Endometrial microvascular endothelial cells (primary cell): Measurements from ENCODE around the gene CTRB1.

GRCh38 chr16:74317523-74317994, 20.9 kb downstream of the PSMD7 start:
- RAMPAGE, long total RNA: no peak

- RAMPAGE, long total RNA: start-site peak on the minus strand at chr16:74368146-74368160, 79 and 85 reads in 2 replicates
These were observed 8.3 kb upstream of the NPIPB15 start for GRCh38 chr16:74367326-74368588.

DNA sequence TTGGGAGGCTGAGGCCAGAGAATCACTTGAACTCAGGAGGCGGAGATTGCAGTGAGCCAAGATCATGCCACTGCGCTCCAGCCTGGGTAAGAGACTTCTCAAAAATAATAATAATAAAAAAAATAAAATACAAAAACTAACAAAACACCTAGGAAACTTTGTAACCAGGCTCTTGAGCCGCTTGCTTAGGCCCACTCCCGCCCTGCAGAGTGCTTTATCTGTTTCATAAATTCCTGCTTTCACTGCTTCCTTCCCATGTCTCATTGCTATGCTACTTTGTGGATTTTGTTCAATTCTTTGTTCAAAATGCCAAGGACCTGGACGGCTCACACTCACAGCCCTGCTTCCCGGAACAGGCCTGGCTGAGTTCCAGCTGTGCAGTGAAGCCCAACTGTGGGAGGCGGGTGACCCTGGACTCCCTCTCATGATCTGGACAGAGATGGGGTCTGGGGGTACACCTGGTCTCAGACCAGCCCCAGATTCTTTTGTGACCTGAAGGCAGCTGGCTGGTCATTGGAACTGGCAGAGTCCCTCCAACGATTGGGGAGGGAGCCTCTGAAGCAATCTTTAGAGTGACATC, 20.3 kb downstream of the NPIPB15 start:
- RAMPAGE, long total RNA: no peak

GRCh38 chr16:74465653-74466019, 44.4 kb upstream of the CLEC18B start:
- RAMPAGE, long total RNA: no peak

GRCh38 chr16:74479972-74480638, 58.8 kb upstream of the CLEC18B start:
- RAMPAGE, long total RNA: no peak

DNA sequence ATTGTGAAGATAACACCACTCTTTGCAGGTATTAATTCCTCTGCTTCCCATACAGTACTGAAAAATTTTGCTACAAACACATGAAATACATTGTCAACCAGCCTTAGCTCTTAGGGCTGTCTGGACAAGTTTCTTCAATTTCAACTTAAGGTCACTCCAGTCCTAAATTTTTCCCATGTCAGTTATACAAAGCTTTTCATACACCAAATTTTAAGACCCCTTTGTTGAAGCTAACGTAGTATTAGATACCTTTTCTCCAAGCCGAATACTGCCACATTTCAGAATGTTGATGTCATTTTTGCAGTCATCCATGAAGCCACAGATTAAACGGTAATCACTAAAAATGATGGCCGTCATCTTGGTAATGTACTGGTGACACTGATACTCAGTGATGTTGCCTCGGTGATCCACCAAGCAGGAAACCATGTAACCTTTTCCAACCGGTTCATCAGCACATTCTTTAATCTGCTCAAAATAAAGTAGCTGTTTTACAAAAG, 82.1 kb upstream of the CLEC18B start:
- RAMPAGE, long total RNA: no peak

GRCh38 chr16:74887942-74888585, 96.9 kb downstream of the WDR59 start:
- RAMPAGE, long total RNA: no peak

- RAMPAGE, long total RNA: no peak
These were observed 96.4 kb downstream of the WDR59 start for GRCh38 chr16:74888586-74888891.

DNA sequence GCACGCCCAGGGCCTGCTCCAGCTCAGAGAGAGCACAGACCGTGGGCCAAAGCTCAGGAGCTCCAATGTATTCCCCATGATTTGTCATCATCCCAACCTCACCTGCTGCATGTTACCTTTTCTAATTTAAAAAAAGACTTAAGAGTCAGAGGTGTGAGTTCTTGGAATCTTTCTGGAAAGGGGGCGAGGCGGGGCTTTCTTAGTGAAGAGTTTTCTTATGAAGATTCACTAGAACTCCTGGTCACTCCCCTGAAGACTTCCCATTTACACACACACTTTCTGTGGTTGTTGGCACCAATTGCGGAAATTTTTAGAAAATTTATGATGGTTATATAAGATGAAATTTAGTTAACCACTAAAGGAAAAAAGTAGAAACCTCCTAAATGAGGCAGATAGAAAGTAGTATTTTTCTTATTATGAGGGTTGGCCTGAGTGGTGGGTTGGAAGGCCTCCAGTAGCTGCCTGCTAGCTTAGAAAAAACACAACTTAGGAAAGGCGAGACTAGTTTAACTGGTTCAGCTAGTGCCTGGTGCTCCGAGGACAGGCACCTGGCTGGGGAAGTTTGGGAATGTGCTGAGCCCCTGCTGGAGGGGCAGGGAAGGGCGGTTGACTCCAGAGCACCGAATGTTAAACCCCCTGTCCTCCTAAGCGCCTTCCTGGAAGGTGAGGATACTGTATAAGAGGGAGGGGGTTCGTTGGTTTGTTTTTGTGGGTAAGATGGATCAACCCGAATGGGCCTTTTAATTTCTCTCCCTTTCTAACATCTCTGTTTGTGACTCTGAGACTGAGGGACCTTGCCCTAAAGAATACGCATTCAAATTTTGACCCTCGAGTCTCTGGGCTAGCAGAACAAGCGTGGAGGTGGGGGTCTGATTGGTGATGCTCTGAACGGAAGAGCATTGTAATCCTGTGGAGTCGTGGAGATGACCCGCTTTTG, 19.9 kb downstream of the LDHD start:
- RAMPAGE, long total RNA: no peak

DNA sequence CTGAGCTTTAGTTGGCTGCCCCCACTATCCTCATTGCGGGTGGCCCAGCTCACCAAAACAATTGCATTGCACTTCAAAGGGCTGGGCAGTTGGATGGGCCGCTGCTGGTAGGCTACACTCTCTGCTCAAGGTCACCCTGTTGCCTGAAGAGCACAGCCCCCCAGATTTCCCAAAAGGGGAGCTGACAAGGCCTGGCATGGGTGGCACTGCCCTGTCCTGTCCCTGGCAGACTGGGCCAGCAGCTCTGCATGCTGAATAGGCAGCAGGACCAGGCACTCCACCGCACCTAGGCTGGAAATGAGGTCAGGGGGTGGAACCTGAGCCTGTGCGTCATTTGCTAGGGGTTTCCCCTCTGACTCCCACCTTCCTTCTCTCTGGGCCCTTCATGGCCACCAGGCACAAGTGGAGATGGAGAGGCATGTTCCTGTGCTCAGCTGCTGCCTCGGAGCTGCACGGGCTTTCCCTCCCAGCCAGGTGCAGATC, 18.2 kb downstream of the LDHD start:
- RAMPAGE, long total RNA: no peak

GRCh38 chr16:75105450-75106065, 11.0 kb downstream of the LDHD start:
- RAMPAGE, long total RNA: no peak

GRCh38 chr16:75218265-75219495, at the start of gene CTRB1:
CTRB1 (plus strand) TSS chr16:75218988.
- RAMPAGE, long total RNA: no peak

DNA sequence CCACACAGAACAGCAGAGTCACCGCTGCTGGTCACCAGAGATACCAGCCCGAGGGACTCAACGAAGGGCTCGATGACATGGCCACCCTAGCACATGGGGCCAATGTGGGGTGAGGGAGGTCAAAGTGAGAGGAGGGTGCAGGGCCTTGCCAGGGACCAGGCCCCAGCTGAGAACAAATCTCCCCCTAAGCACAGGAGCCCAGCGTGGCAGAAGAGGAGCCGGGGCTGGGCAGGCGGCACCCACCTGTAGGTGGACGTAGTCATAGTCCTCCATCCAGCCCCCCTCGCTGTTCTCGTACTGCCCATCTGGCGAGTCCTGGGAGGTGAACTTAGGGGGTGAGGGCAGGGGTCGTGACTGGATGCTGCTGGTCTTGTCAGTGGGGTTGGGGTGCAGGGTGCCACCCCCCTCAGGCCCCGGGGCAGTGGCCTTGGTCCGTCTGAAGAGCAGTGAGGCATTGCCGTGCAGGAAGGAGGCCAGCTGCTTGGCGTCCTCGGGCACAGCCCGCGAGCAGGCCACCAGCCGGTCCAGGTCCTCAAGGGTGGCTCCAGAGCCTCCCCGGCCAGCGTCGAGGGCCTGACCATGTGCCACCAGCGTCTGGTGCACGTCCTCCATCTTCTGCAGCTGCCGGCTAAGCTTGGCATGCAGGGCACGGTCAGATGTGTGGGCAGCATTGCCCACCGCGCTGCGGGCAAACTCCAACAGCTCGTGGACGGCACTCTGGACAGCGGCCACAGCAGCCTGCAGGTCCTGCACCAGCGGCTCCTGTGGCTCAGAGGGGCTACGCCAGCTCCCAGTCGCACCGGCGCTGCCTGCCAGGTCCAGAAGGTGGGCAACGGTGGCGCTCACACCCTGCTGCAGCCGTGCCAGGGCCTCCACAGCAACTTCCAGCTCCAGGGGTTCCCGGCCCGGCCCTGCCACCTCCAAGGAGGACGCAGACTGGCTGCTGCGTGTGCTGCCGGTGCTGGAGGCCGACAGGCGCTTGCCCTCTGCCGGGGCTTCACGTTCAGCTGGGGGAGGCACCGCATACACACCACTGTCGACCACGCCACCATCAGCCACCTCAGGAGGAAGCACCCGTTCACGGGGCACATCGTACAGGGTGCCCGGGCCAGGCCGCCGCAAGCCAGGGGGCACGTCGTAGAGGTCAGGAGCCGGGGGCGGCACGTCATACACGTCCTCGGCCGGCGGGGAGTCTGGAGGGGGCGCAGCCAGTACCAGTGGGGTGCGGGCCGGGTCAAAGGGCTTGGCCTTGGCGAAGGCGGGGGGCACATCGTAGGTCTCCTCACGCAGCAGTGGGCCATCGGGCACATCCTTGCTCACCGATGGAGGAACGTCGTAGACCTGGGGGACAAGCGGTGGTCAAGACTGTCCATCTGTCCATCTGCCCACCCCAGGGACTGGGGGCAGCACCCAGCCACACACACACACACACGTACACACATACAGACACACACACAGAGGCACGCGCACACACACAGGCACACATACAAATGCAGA, 16.2 kb downstream of the BCAR1 start:
- RAMPAGE, long total RNA: no peak

GRCh38 chr16:75237999-75238987, 13.1 kb downstream of the BCAR1 start:
- RAMPAGE, long total RNA: no peak

GRCh38 chr16:75254933-75255712, 3.7 kb upstream of the BCAR1 start:
- RAMPAGE, long total RNA: no peak

DNA sequence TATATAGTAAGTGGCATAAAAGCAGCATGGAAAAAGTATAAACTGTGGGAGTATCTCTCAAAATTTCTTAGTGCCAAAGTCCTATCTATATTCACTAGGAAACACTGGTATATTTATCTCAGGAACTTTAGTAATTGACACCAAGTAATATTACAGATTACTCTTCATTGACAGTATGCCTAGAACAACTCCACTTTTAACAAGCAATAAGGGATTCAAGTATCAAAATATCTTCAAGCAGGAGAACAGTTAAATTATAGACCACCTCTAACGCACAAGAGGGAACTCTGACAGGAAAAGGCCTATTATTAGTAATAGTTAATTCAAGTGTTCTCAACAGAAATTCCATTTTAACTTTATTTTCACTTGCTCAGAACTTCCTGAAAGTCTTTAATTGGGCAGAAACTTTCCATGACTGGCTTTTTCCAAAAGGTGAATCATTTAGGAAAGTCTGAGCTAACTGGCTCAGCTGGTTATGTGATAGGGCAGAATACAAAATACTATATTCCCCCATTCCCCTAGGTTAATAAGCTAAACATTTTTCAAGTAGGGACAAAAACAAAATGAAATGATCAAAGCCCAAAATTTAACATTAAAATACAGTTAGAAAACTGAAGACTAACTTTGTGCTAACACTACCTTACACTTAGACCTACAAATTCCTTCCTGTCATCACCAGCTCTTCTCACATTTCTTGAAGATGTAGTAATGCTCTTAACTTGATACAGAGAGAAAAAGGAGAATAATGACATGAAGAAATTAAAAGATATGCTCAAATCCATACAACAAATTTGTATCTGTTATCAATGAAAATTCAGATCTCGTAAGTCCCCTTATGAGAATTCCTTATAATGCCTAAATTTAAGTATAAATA, 31.1 kb downstream of the CFDP1 start:
- RAMPAGE, long total RNA: no peak

DNA sequence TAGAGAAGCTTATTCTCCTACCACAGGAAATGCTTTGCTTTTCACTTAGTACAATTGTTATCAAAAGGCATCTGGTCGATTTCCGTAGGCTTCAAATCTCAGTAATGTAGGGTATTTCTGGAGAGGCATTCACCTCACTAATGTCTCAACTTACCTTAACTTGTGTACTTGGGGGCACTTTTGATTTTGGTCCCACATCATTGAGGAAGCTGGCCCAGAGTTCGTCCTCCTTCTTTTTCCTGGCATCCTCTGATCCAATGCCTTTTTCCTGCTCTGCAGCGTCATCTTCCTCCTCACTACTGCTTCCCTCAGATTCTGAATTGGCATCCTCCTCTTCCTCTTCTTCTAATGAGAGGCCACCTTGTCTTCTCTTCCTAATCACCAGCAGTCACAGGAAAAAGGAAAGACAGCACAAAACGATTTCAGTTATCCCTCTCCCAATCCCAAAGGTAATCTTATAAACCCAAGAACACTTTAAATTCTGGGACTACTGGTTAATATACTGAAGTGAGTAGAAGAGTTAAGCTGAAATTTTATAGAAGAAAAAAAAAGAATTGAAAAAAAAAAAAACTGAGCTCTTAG, 20.8 kb downstream of the CFDP1 start:
- RAMPAGE, long total RNA: no peak

- RAMPAGE, long total RNA: no peak
These were observed 9.1 kb downstream of the CHST6 start for GRCh38 chr16:75486058-75486542.

DNA sequence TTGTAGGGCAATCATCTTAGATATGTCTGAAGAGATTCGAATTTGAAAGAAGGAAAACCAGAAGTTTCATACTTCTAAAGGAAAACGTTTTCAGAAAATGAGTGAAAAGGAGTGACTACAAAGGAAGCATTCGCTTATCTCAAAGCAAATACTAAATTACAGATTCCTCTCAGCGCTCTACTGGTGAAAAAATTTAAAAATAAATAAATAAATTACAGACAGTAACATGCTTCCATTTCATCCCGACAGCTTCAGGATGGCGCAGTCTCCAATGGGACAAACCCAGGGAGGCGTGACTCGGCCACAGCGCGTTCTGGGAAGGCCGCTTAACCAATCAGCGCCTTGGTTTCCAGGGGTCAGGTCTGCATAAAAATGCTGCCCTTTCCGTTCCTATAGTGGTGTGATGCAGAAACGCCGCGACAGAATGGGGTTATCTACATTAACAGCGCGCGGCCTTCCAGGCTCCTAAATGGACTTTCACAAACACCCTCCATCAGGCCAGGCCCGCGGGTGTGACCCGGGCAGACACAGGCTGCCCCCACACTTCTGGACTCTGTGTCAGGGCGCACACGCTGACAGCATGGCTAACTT, 958 bp downstream of the TMEM231 start:
- RAMPAGE, long total RNA: no peak

GRCh38 chr16:75656938-75657638, 9.5 kb downstream of the TERF2IP start:
- RAMPAGE, long total RNA: no peak